Karpas-422 (cell line): Measurements from ENCODE around the genes TMCO5A and FAM98B.

DNA sequence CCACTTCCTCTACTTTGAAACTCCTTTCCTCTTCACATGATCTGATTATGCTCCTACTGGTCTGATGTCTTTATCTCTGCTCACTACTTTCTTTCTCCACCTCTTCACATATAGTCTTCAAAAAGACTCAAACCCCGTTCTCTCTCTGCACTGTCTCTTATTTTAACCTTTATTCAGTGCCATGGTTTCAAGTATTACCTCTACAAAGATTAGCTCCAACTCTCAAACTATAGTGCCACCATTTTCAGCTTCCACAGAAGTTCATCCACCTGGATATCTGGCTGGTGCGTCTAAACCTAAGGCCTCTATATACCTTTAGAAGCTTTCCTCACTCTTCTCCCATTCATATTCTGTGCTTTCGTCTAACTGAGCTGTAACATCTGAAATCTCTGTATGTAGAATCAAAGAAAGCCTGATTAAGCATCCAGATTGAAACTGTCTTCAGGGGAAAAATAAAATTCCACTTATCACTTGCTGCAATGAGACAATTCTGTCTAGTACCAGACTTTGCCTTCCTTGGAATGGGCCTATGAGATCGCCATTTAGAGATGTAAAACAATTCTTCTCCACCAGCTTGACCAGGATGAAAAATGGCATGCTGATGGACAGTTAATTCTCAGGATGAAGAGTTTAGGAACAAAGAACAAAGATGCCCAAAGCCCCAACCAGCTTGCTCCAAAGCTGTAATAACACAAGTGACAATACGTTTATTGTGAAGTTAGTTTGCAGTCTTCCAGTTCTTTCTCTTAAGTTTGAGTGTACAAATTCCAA is 75.9 kb downstream of the MEIS2 start:
- PRO-cap: no peak
- RAMPAGE, long total RNA: no peak

DNA sequence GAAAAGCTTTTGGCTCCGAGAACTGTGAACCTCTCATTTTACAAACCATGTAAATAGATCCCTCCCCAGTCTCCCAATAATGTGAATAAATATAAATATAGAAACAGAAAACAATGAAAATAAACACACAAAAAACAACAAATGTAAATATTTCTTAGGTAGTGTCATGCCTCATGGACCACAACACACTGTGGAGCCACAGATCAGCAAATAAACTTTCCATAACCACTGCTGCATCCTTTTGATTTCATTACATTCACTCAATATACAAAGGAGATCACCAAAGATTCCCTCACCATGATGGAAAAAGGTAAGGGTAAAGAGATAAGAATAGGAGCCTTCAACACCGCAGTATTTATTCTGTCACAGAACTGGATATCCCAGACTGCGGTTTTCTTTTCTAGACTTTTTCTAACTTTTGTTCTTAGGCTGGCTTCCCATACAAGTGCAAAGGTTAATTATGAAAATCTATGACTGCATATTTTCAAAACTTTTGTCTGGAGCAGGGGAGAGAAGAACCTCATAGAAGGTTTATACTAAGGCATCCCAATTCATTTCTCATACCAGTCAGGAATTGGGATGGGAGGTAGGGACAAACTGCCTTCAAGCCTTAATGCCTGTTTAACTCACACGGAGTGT is 8.4 kb downstream of the MEIS2 start:
- PRO-cap: no peak
- RAMPAGE, long total RNA: no peak

- PRO-cap: no peak
- RAMPAGE, long total RNA: no peak
Measured at GRCh38 chr15:37124977-37125483, 24.7 kb upstream of the MEIS2 start.

- PRO-cap: no peak
- RAMPAGE, long total RNA: no peak
Measured at GRCh38 chr15:37934381-37934783, at the start of gene TMCO5A. TMCO5A (plus strand) TSS chr15:37934640.

DNA sequence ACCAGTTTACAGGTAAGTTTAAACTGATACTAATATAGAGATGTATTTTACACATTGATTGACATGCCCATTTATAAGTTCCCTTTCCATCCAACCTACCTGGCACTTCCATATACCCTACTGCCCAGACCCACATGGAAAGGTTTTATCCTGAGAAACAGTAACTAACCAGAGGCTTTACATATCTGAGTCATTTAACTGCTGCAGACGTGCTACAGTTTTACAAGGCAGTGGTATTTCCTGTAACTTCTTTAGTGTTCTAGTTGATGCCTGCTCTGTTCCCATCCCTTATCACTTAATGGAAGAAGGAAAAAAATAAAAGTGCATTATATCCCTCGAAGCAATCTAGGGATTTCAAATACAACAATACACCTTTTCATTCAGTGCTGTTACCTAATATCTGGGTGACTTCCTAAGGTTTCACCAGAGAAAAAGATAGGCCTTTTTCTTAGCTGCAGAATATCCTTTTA is 107.1 kb downstream of the TMCO5A start:
- PRO-cap: no peak
- RAMPAGE, long total RNA: no peak

DNA sequence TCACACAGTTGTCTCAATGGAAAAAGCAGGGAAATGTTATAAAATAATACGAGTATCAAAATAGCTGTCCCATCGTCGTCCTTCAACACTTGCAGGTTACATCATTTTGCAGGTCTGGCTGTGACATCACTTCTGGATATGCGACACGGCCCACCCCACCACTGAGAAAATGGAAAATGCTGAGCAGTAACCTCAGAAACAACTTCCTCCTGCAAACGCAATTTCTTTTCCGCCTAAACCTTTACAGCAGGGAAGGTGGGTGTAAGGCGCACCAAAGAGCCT is 137.7 kb downstream of the TMCO5A start:
- PRO-cap: no peak
- RAMPAGE, long total RNA: no peak

DNA sequence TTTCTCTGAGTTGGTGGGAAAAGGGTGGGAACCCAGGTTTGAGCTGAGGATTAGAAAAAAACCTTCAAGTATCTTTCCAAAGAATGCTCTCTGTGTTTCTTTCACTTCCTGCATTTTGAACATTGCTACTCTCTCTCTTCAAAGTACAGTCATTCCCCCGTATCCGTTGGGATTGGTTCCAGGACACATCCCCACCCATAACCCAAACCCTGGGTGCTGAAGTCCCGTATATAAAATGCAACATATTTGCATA is 139.6 kb downstream of the TMCO5A start:
- PRO-cap: no peak
- RAMPAGE, long total RNA: no peak

DNA sequence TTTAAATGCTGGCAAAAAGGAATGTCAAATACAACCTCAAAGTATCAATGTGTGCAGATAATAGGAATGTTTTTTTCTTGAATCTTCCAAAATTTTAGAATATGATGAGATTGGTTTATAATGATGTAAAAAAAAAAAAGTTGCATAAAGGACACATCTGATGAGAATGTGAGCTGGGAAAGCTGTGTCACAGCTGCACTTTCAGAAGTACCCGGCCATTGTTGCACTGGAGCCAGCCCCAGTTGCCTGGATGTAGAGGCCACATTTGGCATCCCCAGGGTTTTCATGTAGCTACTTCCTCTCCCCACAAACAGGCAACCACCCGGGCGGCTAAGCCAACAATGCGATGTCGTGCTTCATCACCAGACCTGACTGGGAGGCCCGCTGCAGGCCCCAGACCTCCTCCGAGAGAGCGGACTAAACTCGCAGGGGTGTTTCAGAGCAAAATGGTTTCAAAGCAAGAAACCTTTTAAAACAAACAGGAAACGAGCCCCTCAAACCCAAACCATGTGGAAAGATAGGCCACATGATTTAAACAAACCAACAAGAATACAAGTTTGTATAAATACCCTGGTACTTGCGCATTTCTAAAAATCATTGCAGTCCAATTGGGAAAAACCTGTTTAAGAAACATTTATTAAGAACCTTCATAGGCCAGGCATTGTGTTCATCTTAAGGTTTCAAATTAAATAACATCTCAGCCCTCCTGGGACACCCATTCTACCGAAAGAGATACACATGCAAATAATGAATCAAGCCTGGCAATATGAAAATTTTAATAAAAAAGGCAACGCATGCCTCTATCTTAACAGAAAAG is 142.4 kb downstream of the TMCO5A start:
- PRO-cap: no peak
- RAMPAGE, long total RNA: no peak

GRCh38 chr15:38130219-38130615 is 122.4 kb upstream of the SPRED1 start:
- PRO-cap: no peak
- RAMPAGE, long total RNA: no peak

DNA sequence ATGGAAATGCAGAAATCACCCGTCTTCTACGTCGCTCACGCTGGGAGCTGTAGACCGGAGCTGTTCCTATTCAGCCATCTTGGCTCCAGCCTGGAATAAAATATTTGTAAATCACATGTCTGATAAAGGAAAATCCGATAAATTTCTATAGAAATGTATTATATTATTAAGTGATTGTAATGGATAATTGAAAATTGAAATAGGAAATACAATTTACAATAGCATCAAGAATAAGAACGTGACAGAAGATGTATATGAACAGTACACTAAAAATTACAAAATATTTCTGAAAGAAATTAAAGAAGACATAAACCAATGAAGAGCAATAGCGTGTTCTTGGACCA is 109.9 kb upstream of the SPRED1 start:
- PRO-cap: no peak
- RAMPAGE, long total RNA: no peak

DNA sequence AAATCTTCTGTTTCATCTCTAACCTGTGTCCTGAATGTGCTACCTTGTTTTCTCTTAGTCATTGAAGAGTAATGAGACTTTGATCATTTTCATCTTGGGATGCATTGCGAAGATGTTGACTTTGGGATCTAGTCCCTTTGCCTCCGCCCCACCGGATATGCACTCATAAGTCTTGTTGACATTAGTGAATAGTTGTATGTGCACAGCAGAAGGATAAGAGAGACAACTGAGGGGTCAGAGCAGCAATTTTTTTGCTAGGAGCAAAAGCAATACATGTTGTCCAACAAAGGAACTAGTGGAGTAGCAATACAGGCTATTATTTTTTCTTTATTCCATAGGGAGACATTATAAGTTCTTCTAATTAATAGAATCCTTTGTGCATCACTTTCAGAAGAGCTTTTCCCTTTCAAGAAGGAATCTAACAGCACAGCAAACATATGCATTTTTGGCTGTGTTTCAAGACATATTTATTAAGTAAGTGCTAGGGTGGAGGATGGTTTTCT is 35.8 kb upstream of the SPRED1 start:
- PRO-cap: no peak
- RAMPAGE, long total RNA: no peak

GRCh38 chr15:38327114-38327841 is 74.6 kb downstream of the SPRED1 start:
- PRO-cap: no peak
- RAMPAGE, long total RNA: no peak

DNA sequence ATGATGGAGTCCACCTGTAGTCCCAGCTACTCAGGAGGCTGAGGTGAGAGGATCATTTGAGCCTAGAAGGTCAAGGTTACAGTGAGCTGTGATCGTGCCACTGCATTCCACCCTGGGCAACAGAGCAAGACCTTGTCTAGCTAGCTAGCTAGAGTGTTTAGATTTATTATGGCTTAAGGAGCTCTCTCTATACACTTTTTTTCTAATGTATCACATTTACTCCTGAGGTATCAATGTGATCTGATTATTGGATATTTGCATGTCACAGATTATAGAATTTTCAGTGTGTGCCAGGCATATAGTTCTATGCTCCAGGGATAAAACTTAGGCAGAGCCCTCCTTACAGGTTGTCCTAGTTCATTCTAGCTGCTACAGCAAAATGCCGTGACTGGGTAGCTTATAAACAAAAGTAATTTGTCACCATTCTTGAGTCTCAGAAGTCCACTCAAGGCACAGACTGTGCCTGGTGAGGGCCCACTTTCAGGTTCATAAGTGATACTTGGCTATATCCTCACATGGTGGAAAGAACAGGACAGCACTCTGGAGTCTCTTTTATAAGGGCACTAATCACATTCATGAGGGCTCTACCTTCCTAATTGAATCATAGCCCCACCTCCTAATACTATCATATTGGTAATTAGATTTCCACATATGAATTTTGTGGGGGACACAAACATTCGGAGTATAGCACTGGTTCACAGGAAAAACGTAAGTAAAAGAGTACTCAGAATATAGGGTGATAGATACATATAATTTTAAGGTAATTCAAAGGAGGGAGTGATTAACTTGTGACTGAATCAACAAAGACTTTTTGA is 80.0 kb downstream of the SPRED1 start:
- PRO-cap: no peak
- RAMPAGE, long total RNA: no peak

DNA sequence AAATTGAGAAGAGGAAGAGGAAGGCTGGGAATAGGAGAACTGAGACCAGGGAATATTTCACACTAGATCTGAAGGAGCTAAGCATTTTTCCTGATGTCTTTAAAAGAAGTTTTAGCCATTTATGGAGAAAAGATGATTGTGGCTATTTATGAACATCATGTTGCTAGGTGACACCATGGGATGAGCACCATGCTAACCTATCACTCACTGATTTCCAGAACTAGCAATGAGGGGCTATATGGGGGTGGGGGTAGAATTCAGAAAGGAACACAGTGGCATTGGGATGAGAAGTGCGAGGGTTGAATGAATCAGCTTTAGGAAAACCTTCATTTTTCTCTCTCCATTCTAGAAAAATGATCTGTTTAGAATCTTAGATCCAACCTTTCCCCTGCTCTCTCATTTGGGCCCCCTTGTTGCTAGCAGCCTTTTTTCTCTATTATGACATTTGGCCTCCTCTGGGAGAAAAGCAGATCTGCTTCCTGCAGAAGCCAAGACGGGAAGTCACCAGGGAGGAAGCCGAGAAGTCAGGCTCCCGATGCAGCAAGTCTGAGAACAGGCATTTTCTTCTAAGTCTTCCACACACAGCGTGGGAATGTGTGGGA is 76.0 kb upstream of the FAM98B start:
- PRO-cap: no peak
- RAMPAGE, long total RNA: no peak

DNA sequence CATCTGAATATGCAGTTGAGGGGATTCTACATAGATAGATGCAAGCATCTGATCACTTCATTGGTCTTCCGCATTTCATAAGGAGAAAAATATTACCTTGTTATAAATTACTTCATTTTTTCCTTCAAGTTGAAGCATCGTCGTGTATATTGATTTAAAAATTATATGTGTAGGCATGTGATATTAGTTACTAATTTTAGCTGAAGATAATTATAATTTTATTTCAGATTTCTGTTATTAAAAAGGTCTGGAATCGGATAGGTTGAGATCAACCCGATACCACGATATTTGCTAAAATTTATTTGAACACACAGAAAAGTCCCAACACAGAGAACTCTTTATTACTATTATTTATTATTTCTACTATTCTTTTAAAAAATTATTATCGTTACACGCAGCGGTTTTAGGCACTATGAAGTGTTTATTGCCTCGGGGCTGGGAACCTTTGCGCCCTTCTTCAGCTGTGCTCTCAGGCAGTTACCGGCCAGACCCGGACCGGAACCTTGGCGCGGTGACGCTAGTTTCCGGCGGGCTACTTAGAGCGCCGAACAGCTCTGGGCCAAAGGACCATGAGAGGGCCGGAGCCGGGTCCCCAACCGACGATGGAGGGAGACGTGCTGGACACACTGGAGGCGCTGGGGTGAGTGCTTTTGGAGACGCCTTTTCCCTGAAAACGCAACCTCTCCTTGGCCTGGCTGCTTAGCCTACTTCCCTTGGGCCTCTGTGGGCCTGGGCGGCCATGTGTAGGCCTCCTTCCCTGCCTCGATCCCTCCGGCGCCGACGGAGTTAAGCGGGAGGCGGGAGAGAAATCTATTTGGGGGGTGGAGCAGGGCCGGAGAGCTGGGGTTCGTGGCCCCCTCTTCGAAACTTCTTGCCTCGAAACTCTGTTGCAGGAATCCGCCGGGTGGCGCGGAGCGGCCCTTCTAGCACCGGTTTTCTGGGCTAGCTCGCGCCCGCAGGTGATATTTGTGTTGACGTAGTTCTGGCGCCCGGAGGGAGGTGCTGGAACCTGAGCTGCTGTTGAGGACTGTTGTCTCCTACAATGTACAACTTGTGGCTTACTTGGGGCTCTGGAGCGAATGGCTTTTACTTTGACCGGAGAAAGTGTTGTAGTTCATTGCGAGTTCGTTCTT is at the start of gene FAM98B:
Gene FAM98B, plus strand, starts transcription at position 535 of the 1,133 bp plus-strand sequence.
- PRO-cap: bidirectional peak, plus-strand start at position 589 of the sequence, minus-strand start at position 479 of the sequence; bidirectional peak, plus-strand start at position 887 of the sequence, minus-strand start at position 939 of the sequence
- RAMPAGE, long total RNA: start-site peak on the plus strand centred at position 572 of the sequence, 42 bp wide, 62 and 94 reads in 2 replicates

DNA sequence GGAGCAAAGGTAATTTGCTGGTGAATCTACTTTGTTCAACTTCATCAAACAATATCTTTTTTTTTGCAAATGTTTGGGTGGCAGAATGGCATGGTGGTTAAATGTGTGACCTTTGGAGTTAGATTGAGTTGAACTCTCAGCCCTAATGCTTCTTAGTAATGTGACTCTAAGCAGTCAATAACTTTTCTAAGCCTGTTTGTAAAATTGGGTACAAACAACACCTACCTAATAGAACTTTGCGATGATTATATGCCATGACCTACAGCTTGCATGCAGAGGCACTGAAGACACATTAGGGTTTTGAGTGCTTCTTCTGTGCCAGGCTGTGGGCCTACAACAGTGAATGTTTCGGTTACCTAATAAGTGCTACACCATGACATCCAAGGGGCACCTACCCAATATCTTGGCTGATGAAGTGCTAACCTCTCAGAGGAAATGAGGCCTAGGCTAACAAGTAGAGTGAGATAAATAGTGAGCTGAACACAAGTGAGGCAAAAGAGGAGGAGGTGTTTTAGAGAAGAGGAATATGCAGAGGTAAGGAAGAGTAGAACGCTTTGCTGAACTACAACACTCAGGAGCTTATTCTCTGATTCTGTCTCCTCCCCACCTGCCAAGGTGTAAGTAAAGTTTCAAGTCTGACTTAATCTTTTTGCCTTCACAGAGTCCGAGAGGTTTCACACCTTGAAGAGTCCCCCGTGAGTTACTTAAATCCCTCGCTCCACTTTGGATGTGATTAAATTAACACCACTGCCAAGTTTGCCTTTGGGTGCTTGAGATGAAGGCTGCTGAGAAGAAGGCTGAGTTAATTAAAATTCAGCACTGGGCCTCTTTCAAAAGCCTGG is 12.2 kb upstream of the RASGRP1 start:
- PRO-cap: no peak
- RAMPAGE, long total RNA: no peak

DNA sequence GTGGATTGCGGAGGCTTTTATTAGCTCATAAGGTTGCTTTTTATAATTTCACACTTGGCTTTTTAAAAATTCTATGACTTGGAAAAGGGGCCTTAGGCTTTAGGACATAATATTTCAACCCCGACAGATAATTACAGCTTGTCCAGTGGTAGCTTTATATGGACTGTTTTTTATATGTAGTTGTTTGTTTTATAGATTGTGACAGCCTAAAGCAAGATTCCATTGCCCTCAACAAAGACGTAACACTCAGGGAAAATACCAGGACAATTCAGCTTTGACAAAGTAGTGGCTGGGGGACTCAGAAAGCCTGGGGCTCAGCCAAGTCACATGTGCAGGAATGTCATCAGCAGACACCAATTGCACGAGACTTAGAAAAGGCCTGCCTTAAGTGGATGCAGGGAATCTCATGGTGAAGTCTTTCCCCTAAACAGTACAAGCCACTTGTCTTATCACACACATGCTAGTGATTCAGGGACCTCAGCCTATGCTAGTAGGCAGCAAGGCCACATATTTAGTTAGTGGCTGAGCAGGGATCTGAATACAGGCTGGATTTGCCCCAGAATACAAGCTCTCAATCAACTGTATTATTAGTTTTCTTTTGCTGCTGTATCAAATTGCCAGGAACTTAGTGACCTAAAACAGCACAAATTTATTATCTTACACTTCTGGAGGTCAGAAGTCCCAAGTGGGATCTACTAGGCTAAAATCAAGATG is 381.8 kb upstream of the THBS1 start:
- PRO-cap: no peak
- RAMPAGE, long total RNA: no peak

DNA sequence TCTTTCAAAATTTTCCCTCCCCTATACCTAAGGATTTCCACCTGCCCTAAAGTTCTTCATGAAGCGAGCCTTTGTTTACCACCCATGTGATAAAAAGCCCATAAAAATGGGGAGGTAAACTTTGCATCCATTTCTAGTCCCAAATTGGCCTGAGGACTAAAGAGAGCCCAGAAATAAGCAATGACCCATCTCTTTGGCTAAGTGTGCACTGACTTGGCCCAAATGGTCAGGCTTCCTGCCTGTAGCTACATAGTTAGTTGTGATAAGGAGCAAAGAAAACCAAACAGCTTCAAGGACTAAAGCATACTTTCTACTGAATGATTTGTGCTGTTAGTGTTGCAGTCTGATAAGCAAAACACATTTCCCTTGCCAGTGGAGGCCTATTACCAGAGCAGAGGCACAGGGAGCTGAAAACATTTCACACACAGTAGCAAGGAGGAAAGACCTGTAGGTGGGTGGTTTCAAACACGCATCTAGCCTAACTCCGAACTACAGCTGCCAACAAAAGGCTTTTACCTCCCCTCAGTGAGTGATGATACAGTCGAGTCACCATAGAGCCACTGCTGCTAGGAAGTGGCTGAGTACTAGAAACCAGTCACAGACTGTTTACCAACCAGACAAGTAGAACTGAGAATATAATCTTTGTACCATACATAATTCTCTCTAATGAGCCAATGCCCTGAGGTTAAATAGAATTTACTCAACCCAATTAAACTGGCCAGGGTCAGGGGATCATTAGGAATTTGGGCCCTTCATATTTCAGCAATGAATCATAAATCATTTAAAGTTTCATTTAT is 222.4 kb upstream of the THBS1 start:
- PRO-cap: no peak
- RAMPAGE, long total RNA: no peak

DNA sequence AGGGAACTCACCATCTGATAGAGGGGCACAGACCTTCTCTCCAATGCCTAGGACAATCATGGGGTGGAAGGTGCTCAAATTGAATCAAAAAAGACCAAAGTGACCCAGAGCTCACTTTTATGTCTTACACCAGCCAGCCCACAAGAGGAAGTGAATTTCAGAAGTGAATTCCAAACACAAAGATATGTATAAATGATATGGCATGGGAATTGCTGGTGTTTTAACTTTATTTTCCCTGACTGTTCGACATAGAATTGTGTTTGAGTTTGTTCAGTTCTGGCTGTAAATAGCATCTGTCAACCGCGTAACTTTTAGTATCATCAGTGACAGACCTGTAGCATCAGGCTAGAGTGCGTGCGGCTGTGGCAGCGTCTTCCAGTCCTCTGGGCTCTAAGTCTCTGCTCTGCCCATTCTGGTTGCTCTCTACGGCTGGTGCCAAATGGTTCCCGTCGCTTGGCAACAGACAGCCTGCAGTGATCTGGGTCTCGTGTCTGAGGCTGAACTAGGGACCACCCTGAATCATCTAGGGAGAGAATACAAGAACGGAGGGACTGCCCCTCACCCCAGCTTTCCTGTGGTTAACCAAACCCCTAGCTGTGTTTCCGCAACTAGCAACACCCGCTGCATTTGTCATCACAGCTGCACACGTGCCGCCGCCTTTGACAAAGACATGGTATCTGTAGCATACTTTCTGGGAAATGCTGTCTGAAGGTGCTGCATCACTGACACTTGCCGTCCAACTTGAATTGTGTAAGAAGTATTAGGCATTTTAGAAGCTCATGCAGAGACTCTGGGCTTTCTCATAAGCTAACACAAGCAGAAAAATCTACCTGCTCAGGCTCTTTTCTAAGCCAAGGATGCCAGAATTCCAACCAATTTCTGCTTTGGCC is 153.9 kb upstream of the THBS1 start:
- PRO-cap: no peak
- RAMPAGE, long total RNA: no peak

- PRO-cap: no peak
- RAMPAGE, long total RNA: no peak
Measured at GRCh38 chr15:39427656-39428282, 153.1 kb upstream of the THBS1 start.